Aorta (tissue), 1 donor: ENCODE measurements around the gene CCT2.

- PRO-cap, result no peak
Measured at GRCh38 chr12:64889782-64890431, 65.5 kb downstream of the TBC1D30 start.

- PRO-cap, result no peak
Measured at GRCh38 chr12:65145266-65145606, 24.1 kb upstream of the WIF1 start.

- PRO-cap, result no peak
Measured at GRCh38 chr12:65327476-65328112, 49.1 kb downstream of the MSRB3 start.

- PRO-cap, result no peak
Measured at GRCh38 chr12:65891753-65892611, 67.7 kb downstream of the HMGA2 start.

DNA sequence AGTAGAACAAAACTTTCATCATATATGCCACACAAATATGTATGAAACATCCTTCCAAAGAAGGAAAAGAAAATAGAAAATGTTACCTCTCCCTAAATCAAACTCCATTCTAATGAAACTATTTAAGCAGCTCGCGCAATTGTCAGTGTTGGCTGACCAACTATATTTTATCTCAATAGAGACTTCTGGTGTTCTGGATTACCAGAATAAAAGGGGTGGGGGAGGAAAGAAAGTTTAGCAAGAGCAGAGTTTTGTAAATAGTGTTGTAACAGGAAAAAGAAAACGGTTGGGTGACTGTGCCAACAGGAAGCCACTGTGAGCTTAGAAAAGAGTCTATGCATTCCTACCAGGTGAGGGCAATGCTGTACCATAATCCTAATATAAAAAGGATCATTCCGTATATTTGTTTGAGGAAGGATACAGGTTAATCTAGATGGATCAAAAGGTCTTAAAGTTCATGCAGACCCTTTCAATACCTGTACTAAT is 14.5 kb upstream of the LLPH start:
- PRO-cap, result no peak

GRCh38 chr12:66304081-66305157 is 2.1 kb downstream of the HELB start:
- PRO-cap, result no peak

- PRO-cap, result no peak
Measured at GRCh38 chr12:67766485-67766684, 117.8 kb downstream of the DYRK2 start.

DNA sequence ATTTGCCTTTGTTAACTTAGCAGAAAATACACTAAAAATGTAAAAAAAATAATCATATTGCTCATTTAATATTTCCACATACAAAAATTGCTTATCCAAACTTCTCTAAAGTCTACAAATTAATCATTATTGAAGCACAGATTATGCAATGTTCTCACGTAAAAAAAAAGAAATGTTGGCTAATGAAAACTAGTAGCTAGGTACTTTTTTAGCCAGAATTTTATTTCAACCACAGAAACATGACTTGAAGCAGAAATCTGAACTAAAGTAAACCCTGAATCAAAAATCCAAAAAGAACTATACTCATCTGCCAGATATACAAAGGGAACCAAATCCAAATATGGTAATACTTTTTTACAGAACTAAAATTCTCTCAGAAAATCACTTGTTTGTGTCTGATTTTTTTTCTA is 78.5 kb upstream of the RAP1B start:
- PRO-cap, result no peak

- PRO-cap, result no peak
Measured at GRCh38 chr12:68538688-68539109, 72.0 kb upstream of the RAP1B start.

GRCh38 chr12:68539110-68539636 is 71.5 kb upstream of the RAP1B start:
- PRO-cap, result no peak

- PRO-cap, result no peak
Measured at GRCh38 chr12:68559879-68560801, 50.6 kb upstream of the RAP1B start.

DNA sequence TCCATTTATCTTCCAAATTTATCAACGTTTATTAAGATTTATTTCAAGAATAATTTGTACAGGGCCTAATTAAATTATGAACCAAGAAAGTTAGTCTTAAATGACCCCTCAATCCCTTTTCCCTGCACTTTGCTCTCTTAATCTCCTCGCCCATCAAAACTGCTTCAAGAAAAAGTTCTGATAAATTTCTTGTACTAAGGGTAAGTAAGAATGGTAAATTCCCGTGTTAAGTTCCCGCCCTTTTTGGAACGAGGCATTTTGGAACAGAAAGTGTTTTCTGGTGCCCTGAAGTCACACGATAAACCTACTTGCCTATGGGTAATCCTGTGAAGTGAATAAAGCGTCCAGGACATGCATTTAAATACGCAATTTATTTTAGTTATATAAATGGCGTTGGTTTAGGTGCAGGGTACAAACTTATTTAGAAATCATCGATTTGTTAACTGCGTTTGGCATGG is 820 bp upstream of the RAP1B start:
- PRO-cap, result no peak

DNA sequence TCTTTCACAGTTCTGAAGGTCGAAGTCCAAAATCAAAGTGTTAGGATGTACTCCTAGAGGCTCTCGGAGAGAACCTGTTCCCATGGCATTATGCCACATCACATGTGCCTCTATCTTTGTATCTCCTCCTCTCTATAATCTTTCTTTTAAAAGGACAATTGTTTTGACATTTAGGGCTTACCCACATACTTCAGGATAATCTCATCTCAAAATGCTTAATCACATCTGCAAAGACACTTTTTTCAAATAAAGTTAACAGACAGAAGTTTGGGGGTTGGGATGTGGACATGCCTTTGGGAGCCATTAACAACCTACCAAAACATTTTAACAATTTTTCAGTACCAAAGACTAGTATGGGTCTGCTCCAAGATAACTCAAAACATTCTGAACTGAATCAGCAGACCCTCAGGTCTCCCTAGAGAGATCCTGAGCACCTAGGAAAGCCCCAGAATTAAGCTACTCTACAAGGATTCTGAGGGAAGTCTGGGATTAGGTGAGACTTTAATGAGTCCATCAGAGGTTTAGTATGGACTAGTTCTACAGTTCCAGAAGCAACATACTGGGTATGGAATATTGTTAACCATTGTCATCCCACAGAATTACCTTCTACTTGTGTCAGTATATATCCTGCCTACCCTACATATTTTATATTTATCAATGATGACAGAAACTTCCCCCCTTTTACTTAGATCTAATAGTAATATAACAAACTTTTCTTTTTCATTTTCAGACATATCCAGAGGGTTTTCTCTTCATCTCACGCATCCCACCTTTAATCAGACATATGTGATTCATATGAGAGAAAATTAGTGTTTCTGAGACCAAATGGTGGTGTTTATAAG is 20.1 kb upstream of the NUP107 start:
- PRO-cap, result no peak

DNA sequence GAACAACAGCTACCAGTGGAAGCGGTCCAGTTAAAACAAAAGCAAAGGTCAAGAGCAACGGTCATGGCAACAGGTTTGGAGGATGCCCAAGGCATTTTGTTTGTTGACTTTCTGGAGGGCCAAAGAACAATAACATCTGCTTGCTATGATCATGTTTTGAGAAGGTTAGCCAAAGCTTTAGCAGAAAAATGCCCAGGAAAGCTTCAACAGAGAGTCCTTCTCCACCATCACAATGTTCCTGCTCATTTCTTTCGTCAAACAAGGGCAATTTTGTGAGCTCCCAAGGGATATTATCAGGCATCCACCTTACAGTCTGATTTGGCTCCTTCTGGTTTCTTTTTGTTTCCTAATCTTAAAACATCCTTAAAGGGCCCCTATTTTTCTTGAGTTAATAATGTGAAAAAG is 137.7 kb upstream of the CPSF6 start:
- PRO-cap, result no peak

DNA sequence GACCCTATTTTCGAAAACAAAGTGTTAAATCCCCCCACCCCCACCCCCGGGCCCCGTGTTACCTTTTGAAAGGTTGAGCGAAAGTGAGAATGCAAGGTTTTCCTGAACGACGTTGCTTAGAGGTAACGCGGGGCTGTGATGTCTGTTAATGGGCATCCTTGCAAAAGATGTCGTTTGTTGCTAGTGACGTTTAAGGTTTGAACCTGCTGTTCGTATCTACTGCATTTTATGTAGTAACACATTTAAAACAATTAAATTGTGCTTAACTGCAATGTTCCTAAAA is 1.2 kb downstream of the CPSF6 start:
- PRO-cap, result no peak

- PRO-cap, result no peak
Measured at GRCh38 chr12:69262973-69263499, 23.7 kb downstream of the CPSF6 start.

GRCh38 chr12:69345878-69346331 is 2.3 kb upstream of the LYZ start:
- PRO-cap, result no peak

DNA sequence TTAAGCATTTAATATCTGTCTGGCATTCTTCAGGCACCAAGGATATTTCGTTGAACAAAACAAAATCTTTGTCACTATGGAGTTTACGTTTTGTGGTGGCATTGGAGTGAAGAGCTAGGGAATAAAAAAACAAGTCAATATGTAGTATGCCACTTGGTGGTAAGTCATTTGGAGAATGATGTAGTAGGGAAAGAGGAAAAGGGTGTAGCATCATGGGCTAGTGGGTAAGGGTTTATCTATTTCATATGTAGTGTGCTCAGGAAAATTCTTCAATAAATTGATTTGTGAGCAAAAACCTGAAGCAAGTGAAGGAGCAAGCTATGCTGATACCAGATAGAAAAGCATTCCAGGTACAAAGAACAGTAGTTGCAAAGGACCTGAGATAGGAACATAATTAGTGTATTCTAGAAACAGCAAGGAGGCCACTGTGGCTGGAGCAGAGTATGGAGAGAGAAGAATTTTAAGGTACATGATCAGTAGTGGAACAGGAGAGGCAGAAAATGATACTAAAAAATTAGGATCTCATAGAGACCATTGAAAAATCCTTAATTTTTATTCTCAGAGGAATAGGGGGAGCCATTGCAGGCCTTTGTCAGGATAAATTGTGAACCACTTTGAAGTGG is 41.8 kb upstream of the CCT2 start:
- PRO-cap, result no peak

GRCh38 chr12:69585225-69586292 is at the start of gene CCT2:
CCT2 (plus strand) TSS chr12:69585459.
- PRO-cap, result bidirectional peak, plus-strand start at chr12:69585459, minus-strand start at chr12:69585305; bidirectional peak, plus-strand start at chr12:69585894, minus-strand start at chr12:69585836

GRCh38 chr12:69589975-69590453 is 4.8 kb downstream of the CCT2 start:
- PRO-cap, result no peak